Metastatic Lung Carcinoma in the Adrenal Gland (tissue), 1 donor: ENCODE measurements around a stretch of chr12.

- PRO-cap: no peak
Observed at GRCh38 chr12:104180046-104180775, 35.4 kb upstream of the TXNRD1 start.

DNA sequence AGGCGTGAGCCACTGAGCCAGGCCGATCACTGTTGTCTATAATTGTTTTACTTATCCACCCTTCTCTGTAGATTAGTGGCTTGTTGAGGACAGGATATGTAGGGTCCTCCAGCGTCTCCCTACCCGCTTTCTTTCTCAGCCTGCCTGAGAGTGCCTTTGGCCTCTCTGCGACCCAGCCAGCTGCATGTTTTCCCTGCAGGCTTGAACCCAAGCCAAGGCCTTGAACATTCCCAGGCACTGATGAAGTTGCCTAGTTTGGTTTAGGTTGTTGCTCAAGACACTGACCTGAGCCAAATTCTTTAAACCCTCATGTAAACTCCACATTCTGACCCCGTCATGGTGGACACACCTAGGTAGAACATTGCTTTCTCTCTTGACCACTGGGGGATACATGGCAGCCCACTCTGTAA is 33.5 kb upstream of the TXNRD1 start:
- PRO-cap: no peak

DNA sequence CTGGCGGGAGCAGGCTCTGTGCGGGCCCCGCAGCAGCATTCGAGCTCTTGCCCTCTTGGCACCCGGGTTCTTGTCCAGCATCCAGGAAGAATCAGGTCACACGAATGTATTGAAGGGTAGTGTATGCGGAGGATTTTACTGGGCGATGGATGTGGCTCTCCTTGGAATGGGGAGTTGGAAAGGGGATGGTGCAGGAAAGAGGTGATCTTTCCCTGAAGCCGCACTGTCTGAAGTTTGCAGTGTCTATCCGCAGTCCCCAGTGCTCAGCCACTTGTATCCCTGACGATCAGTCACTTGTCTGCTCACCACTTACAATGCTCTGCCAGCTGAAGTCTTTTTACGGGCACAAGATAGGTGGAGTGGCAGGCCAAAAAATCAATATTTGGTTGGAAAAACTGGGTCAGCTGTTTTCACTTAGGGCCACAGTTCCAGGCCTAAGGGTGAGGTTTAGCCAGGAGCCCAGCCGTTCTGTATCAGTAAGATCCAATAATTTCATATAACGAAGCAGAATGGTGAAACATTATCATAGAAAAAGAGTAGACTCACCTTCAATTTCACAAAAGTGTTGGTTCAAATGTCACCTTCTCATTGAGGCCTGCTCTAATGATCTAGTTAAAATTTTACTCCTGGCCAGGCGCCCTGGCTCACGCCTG is 27.8 kb upstream of the TXNRD1 start:
- PRO-cap: no peak

GRCh38 chr12:104285784-104286458 is 17.6 kb upstream of the EID3 start:
- PRO-cap: no peak

DNA sequence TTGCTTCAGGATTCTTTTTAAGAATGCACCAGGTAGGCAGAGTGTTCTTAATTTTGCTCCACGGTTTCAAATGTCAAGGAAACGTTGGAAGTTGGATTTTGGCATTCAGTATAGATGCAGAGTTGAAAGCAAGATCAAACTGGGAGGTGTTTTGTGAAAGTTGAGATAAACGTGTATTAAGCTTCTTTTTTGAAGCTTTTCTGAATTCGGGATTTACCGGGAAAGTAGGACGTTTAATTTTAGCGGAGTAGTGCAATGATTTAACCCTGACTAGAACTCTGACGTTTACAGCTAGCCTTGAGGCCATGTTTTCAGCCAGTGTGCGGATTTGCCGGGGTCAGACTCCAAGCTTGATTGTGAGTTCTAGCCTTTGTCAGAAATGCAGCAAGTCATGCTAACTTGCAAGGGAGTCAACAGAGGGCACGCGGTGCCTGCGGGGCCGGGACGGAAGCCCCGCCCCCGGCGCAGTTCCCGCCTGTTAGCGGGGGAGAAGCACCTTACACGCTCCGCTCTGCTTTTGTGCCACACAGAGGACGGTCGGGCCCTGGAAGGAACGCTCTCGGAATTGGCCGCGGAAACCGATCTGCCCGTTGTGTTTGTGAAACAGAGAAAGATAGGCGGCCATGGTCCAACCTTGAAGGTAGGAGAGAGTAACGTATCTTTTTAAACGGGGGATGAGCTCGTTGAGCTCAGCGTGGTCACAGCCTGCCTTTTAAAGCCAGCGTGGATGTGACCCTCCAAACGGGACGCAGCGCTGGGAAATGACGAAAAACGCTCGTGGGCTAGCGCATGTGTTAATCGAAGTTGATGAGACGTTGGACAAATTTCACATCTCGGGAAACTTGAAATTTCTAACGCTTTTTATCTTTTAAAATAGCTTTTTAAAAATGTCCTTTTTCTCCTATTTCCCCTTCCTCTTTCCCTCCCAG is 14.9 kb upstream of the EID3 start:
- PRO-cap: bidirectional peak, plus-strand start at position 529 of the sequence, minus-strand start at position 380 of the sequence

GRCh38 chr12:104294202-104294526 is 9.4 kb upstream of the EID3 start:
- PRO-cap: no peak

- PRO-cap: bidirectional peak, plus-strand start at chr12:104457598, minus-strand start at chr12:104457505
Observed at GRCh38 chr12:104457043-104457924, 536 bp downstream of the CHST11 start.

GRCh38 chr12:104472432-104473021 is 15.8 kb downstream of the CHST11 start:
- PRO-cap: no peak

DNA sequence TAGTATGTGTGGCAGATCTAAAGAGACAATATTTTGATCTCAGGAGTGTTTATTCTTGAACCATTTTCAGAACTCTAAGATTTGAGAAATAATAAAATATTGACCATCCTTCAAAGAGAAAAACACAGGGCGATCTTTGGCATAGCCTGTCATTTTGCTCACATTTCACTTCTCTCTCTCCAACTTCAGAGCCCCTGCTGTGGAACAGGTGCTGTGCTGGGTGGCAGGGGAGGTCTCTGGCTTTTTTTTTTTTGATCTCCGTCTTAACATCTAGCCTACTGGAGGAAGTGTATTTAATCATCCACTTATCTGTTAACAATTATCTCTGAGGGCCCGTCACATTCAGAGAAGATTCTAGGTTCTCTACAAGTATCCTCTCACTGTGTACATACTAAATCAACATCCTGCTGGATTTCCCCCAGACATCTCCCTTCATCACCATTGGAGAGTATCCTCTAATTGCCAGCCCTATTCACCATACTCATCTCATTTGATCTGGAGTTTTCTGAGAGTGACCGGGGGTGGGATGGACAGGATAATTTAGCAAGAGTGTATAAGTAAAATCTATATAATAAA is 34.1 kb downstream of the CHST11 start:
- PRO-cap: no peak

- PRO-cap: no peak
Observed at GRCh38 chr12:104569560-104570359, 113.0 kb downstream of the CHST11 start.

DNA sequence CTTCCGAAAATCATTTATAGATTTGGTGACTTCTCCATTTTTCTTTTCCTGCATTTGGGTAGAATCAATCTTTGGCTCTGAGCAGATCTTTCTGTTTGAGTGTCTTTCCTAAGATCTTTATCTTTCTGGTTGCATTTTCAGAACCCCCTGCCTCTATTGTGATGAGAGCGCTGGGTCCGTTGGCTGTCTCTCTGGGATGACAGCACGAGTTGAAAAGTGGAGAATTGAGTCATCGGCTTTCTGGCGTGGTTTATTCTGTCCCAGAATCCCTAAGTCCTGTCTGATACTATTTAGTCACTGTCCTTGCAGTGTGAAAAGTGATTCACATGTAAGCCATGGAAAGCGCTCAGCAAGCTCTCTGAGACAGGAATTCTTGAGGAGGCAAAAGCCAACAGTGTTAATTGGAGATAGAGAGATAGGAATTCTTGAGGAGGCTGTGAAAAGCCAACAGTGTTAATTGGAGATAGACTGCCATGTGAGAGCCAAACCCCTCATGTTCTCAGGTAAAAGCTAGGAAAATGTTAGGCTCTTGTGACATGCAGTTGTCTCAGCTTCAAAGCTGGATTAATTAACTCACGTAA is 121.7 kb downstream of the CHST11 start:
- PRO-cap: no peak

- PRO-cap: no peak
Observed at GRCh38 chr12:104722414-104722903, 235.6 kb downstream of the SLC41A2 start.

DNA sequence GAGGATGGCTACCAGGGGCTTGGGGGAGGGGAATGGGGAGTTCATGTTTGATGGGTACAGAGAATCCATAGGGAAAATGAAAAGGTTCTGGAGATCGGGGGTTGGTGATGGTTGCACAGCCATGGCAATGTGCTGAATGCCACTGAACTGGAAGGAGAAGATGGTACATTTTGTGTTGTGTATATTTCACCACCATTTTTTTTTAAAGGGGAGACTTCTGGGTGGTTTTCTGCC is 233.9 kb downstream of the SLC41A2 start:
- PRO-cap: no peak

DNA sequence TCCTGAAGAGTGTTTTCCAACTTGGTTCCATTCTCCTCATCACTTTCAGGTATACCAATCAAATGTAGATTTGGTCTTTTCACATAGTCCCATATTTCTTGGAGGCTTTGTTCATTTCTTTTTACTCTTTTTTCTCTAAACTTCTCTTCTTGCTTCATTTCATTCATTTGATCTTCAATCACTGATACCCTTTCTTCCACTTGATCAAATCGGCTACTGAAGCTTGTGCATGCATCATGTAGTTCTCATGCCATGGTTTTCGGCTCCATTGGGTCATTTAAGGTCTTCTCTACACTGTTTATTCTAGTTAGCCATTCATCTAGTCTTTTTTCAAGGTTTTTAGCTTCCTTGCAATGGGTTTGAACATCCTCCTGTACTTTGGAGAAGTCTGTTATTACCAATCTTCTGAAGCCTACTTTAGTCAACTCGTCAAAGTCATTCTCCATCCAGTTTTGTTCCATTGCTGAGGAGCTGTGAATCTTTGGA is 75.1 kb downstream of the SLC41A2 start:
- PRO-cap: no peak

GRCh38 chr12:105215236-105215657 is 20.7 kb downstream of the APPL2 start:
- PRO-cap: no peak

- PRO-cap: no peak
Observed at GRCh38 chr12:105485190-105485697, 154.8 kb downstream of the C12orf75 start.

- PRO-cap: no peak
Observed at GRCh38 chr12:106021350-106022129, 117.2 kb downstream of the NUAK1 start.

DNA sequence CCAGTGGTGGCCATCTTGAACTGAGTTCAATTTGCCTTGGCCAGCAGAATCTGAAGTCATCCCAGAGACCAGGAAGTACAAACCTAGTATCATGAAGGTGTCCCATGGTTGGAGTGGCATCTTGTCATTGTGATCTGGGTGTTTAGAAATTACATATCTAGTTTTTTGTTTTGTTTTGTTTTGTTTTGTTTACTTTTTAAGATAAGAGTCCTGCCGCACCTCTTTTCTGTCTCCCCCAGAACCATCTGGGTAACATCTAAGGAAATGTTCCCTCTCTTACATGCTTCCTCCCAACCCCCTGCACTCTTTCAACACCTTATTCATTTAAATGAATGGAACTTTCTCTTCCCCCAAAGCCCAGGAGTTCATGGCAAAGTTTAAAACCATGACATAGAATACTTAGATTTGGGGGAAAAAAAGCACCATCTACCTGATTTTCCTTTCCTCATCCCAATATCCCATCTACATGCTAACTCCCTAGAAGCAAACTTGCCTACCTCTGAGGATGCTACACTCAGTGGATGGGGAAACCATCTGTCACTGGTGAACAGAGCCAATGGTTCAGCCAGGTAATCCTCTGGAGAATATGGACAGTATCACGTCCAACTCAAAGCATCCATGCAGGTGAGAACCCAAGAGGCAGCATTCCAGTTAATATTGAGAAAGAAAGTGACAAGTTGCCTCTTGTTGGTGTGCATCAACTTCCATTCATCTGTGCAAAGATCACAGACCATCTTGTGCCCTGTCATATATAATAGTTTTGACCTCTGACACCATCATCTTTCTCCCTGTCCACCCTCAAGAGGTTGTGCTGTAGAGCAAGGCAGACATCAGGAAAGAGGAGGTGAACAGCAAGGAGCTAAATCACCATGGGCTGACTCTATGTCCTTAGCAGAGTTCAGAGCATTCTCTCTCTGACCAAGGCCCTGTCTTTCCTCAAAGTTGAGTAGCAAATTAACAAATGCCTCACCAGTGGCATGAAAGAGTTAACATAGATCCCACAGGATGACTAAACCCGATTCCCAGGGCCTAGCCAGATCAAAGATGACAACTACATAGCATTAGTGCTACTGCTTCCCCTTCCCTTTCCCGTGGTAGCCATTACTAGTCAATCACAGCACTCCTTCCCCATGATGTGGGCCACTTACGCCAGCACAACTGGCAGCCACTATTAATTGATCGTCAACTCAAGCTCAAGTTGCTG is 73.2 kb downstream of the NUAK1 start:
- PRO-cap: no peak

- PRO-cap: no peak
Observed at GRCh38 chr12:106106733-106107398, 31.9 kb downstream of the NUAK1 start.

DNA sequence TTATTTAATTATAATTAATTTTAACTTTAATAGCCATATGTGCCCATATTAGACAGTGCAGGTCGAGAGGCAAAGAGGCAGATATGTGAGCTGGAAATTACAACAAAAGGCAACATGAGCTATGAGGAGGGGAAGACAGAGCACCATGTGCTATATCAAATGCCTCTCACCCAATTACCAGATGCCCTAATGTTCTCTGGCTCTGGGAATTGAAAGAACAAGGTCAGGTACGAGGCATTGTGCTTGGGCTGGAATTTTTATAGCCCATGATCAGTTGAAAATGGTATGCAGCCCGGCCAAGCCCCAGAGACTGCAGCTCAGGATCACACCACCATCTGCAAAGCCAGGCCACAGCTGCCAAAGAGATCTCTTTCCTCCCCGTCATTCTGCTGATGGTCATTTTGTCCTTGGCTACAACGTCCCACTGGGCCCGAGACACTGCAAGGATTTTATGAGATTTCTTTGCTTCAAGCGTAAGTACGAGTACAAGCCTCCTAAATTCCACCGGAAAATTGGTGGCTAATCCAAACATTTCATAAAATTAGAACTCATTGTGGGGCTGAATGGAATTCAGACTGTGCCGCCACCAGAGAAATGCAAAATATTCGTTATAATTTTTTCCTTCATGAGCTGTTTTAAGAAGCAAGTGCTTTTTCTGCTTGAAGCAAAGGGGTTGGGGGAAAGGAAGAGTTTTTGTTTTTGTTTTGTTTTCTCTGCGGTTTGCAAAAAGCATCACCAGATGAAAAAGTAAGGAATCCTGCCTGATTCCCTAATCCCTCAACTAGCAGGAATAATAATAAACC is 15.1 kb downstream of the NUAK1 start:
- PRO-cap: no peak